ENCODE measurements around a stretch of chr7.

DNA sequence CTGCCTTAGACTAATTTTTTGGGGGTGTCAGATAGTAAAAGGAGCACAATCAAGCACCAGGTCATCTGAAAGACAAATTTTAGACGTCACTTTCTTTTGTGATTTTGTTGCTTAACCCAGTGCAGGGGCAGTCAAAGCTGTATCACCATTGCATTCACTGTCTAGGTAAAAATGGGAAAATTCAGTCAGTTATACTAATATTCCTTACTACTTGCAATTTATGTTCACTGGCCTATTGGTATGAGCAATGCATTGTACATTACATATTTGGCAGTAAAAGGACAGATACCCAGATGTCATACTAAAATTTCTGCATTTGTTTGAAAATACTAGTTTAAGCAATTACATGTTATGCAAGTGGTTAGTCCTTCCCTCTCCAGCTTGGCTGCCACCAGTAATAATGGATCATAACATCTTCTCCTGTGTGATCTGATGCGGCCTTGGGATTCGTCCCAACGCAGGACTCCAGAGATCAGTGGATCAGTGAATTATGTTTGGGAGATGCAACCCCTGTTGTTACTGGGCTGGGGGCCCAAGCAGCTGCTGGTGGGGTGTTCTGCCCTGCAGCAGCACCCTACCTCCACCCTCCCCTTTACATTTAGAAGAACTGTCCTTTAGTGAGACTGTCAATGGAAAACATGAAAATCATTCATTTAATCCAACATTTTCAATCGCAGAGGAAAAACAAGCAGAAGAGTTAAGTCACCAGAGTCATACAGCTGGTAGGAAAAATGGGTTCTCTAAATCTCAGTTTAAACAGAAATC, 11.2 kb upstream of the PDK4 start:
- PRO-cap = no peak
- RRBS, 2 experiments = no CpG with 5 or more reads among the region's 5 CpGs

GRCh38 chr7:95609375-95610293, 13.3 kb upstream of the PDK4 start:
- PRO-cap = no peak
- RRBS, 2 experiments = no CpG with 5 or more reads among the region's 4 CpGs

GRCh38 chr7:95683066-95683279, 86.7 kb upstream of the PDK4 start:
- PRO-cap = no peak
- RRBS, 2 experiments = no CpG with 5 or more reads among the region's 1 CpG

DNA sequence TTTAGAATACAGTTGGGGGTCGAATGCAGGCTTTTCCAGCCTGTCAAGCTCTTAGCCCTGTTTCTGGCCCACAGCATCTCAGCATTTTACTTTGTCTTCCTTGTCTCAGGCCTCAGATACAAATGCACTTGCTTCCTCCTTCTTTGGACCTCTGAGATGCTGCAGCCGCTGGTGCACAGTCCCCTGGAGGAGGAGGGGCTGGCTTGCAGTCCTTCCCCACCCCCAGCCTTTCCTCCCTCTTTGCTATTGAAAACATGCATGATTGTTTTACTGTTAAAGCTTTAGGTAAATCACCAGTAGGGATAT, 1.8 kb downstream of the DYNC1I1 start:
- PRO-cap = no peak
- RRBS, 2 experiments = no CpG with 5 or more reads among the region's 2 CpGs

GRCh38 chr7:96136399-96137323, 185.2 kb downstream of the SLC25A13 start:
- PRO-cap = no peak
- RRBS, 2 experiments = no CpG with 5 or more reads among the region's 9 CpGs

- PRO-cap = no peak
- RRBS, 2 experiments = no CpG with 5 or more reads among the region's 2 CpGs
These were observed 66.7 kb upstream of the SLC25A13 start for GRCh38 chr7:96388592-96388994.

DNA sequence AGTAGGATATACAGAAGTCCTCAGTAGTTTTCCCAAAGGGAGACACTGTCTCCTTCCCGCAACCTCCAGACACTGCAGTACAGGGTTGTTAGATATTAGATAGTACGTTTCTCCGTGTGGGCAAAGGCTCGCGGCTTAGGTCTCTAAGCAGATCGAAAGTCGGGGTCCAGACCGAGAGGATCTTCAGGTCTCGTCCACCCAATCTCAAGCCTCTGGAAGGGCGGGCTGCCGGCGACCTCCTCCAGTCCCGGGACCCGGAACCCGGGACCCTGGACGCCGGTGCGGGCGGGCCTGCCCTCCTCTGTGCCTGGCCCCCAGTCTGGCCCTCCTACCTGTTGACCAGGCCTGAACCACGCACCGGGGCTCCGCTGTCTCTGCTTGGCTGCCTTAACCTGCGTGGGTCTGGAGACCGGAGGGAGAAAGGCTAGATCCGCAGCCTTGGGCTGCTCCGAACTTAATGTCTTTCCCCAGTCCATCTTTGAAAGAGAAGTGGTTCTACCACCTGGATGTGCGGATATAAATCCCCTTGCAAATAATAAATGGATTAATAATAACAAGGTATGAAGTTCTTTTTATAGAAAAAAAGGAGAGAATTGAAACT, 1.4 kb upstream of the DLX6 start:
- PRO-cap = bidirectional peak, plus-strand start at position 150 of the sequence, minus-strand start at position 74 of the sequence; bidirectional peak, plus-strand start at position 252 of the sequence, minus-strand start at position 271 of the sequence; unidirectional peak, minus-strand start at position 459 of the sequence
- RRBS, 2 experiments = 74 to 96% methylated on average over 8 of the region's 27 CpGs

- PRO-cap = no peak
- RRBS, 2 experiments = no CpG with 5 or more reads among the region's 30 CpGs
These were observed 30.9 kb downstream of the OCM2 start for GRCh38 chr7:97959013-97959564.

DNA sequence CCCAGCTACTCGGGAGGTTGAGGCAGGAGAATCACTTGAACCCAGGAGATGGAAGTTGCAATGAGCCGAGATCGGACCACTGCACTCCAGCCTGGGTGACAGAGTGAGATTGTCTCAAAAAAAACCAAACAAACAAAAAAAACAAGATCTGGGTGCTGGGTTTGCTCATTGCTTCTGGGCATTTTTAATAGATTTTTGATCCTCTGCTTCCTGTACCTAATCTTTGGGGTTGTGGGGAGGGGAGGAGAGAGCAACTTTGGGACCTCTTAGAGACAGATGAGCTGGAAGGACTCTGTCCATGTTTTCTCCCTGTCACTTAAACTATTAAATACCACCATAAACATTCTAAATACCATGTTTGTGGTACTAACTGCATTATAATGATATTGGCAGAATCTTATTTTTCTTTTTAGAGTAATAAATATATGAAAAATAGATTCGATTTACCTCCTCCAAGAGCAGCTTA, 11.2 kb downstream of the LMTK2 start:
- PRO-cap = no peak
- RRBS, 2 experiments = no CpG with 5 or more reads among the region's 4 CpGs

GRCh38 chr7:98280553-98281099, 860 bp upstream of the BRI3 start:
- PRO-cap = no peak
- RRBS, 2 experiments = no CpG with 5 or more reads among the region's 22 CpGs

DNA sequence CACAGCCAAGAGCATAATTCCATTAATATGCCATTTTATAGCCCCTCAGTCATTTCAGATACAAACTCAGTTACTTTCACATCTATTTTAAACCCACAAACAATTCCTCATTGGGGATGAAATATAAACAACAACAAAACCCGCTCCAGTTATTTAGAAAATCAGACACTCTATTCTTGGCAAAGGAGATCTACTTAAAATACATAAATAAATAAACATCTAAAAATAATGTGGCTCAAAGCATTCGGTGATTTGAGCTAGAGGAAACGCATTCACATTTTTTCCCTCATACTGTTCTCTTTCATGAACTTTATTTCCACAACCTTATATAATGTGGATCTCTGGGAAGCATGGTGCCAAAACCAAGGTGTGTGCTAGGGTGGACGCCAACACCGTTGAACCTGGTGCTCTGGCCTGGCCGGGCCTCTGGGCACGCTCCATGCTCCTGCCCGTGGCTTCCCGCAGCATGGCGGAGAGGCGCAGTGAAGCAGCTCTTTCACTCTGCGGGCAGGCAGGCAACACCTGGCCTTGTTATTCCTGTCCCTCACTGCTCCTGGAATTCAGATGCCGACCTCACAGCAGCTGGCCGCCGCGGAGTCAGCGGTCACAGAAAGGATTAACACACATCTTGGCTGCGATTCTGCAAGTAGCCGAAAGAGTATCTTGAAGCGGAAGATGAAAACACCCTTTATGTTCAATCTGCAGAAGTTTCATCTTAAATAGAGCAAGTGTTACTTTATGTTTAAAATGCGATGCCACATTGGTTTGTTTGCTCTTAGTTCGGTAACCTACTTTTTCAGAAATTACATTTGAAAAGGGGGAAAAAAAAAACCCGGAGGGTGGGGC, 41.9 kb downstream of the BRI3 start:
- PRO-cap = no peak
- RRBS, 2 experiments = no CpG with 5 or more reads among the region's 23 CpGs

DNA sequence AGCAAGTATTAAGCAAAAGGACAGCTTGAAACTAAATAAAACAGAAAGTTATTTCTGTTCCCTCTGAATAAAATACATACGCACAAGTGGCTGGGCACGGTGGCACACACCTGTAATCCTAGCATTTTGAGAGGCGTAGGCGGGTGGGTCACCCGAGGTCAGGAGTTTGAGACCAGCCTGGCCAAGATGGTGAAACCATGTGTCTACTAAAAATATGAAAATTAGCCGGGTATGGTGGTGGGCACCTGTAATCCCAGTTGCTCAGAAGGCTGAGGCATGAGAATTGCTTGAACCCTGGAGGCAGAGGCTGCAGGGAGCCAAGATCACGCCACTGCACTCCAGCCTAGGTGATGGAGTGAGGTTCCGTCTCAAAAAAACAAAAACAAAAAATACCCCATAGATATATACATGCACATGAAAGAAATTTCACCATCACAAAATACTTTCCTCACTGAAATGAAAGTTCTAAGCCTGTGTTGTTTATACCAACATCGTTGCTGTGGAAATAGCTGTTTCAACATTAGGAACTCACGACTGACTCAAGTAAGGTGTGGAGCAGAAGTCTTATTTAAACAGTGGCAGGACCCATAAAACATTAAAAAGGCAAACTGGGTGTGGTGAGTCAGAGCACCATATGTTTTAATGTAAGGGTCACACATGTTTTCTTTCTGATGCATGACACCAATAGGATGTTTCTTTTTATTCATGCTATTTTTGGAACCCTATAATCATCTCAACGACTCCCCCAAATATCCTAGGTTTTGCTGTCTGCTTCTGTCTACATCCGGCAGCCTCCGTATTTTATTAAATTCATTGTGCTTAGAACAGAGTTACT, 48.4 kb downstream of the BAIAP2L1 start:
- PRO-cap = no peak
- RRBS, 2 experiments = no CpG with 5 or more reads among the region's 13 CpGs

DNA sequence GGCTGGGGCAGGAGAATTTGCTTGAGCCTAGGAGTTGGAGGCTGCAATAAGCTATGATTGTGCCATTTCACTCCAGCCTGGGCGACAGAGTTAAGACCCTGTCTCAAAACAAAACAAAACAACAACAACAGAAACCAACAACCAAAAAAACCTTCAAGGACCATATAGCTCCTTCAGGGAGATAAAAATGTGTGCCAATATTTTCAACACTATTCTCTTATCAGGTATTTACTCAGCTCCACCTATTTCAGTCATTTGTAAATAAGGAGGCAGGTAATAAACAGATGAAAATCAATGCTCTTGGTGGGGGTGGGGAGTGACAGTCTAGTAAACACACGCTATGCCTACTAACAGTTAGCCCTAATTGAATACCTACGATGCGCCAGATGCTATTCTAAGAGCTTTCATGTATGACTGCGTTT, 13.1 kb downstream of the BAIAP2L1 start:
- PRO-cap = no peak
- RRBS, 2 experiments = no CpG with 5 or more reads among the region's 5 CpGs

GRCh38 chr7:98641388-98642049, 24.4 kb downstream of the NPTX2 start:
- PRO-cap = no peak
- RRBS, 2 experiments = no CpG with 5 or more reads among the region's 4 CpGs

DNA sequence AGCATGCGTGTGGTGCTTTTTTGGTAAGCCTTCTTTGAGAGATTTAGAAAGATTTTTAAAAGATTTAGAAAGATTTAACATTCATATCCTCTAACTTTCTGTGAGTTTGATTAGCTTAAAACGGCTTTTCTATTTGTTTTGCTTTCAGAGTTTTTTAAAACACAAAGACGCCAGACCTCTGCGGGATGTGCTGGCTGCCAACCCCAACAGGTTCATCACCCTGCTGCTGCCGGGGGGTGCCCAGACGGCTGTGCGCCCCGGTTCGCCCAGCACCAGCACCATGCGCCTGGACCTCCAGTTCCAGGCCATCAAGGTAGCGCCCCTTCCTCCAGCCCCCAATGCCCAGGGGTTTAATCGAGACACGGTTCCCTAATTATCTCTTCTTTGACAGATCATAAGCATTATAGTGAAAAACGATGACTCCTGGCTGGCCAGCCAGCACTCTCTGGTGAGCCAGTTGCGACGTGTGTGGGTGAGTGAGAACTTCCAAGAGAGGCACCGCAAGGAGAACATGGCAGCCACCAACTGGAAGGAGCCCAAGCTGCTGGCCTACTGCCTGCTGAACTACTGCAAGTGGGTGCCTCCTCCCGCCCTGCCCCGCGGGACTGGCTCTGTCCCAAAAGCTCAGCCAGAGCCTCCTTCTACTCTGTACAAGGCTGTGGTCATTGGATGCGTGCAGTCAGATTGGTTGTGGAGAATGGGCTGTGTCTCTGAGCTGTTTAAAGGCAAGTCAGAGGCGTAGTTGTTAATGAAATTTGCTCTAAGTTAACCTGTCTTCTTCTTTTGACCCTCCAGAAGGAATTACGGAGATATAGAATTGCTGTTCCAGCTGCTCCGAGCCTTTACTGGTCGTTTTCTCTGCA, 71.2 kb downstream of the TRRAP start:
- PRO-cap = no peak
- RRBS, 2 experiments = no CpG with 5 or more reads among the region's 25 CpGs

DNA sequence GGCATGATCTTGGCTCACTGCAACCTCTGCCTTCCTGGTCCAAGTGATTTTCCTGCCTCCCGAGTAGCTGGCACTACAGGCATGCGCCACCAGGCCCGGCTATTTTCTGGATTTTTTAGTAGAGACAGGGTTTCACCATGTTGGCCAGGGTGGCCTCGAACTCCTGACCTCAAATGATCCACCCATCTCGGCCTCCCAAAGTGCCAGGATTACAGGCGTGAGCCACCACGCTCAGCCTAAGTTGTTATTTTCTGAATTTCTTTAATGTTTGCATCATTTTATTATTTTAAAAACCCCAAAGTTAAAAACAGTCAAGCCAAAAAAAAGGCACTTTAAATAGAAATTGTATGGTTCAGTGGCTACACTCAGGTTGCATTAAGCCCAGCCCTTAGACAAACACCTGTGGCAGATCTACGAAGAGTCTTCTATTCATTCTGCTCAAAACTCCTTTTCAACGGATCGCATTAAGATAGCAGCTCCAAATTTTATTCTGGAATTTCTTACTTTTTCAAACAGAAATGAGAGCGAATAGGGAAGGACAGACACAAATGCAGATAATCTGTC, 101.5 kb downstream of the SMURF1 start:
- PRO-cap = no peak
- RRBS, 2 experiments = no CpG with 5 or more reads among the region's 11 CpGs

GRCh38 chr7:99064359-99065230, 79.3 kb downstream of the SMURF1 start:
- PRO-cap = no peak
- RRBS, 2 experiments = no CpG with 5 or more reads among the region's 2 CpGs

GRCh38 chr7:99106308-99107245, 37.3 kb downstream of the SMURF1 start:
- PRO-cap = no peak
- RRBS, 2 experiments = no CpG with 5 or more reads among the region's 10 CpGs

GRCh38 chr7:99121495-99121985, 22.4 kb downstream of the SMURF1 start:
- PRO-cap = no peak
- RRBS, 2 experiments = no CpG with 5 or more reads among the region's 12 CpGs

- PRO-cap = no peak
- RRBS, 2 experiments = no CpG with 5 or more reads among the region's 12 CpGs
These were observed 17.1 kb downstream of the SMURF1 start for GRCh38 chr7:99126642-99127351.

All from HEK293 (cell line).